Measurements from ENCODE around the genes TMC5, ACSM2B, LDAF1, NPIPB4, PDZD9 and SCNN1G.

DNA sequence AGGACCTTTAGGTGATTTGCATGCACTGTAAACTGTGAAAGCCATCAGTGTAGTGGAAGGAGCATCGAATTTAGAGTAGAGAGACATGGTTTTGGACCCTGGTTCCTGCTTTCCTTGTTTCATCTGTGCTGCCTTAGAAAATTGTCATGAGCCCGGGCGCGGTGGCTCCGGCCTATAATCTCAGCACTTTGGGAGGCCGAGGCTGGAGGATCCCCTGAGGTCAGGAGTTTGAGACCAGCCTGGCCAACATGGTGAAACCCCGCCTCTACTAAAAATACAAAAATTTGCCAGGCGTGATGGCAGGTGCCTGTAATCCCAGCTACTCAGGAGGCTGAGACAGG is 776 bp downstream of the COQ7 start:
- PRO-cap = no peak

DNA sequence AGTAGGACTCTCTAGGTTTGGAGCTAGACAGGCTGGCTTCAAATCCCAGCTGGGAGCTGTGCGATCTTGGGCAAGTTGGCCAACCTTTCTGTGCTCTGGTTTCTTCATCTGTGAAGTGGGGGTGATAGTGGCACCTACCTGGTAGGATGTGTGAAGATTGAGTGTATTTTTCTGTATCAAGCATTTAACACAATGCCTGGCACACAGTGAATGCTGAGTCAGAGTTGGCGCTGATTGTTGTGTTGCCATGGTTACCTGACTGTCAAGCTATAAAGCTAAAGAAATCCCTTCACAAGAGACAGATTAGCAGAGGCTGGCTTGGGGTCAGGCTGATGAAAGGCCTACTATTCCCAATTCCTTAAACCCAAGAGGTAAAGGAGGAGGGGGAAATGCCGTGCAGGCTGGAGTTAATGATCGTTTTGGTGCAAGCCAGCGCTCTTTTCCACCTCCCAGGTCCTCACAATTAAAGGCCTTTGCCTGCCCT is 5.9 kb downstream of the CLEC19A start:
- PRO-cap = no peak

DNA sequence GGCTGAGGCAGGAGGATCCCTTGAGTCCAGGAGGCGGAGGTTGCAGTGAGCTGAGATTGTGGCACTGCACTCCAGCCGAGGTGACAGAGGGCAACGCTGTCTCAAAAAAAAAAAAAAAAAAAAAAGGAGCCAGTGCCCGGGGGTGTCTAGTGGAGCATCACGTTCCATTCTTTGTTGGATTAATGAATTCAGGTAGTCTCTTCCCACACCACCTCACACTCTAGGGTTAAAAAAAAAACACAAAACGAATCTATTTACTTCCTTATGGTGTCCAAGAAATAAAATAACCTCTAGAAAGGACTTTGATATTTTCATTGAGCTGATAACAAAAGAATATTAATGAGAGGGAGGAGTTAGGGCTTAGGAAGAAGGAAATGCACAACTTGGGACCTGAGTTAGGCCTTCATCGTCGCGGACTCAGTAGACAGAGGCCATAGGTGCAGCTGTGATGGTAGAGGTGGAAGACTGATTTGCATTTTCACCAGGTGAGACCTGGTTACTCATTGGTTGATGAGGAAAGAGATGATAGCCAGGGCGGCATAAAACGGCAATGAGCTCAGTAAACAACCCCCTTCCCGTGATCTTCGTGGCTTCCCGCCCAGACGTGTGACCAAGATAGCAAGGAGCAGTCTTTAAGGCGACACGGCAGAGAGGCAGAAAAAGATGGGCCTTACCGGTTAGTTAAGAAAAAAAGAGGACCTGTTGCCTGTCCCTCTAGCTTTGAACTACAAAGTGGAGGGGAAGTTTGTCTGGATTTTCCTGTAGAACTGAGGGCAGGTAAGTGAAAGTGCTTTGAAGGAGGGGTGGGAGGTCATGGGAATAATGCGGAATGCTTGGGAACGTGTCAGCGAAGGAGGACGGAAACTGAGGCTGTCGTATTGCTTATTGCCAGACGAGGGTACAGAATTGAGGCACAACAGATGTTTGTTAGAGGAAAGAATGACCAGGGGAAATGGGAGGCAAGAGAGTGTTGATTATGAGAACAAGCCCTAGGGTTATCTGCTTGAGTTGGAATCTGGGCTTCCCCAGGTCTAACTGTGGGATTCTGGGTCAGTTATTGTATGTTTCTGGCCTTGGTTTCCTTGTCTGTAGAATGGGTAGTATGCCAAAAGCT is at the start of gene TMC5:
TMC5 (plus strand) TSS at position 568 of the 1,114 bp plus-strand sequence.
- PRO-cap = no peak

DNA sequence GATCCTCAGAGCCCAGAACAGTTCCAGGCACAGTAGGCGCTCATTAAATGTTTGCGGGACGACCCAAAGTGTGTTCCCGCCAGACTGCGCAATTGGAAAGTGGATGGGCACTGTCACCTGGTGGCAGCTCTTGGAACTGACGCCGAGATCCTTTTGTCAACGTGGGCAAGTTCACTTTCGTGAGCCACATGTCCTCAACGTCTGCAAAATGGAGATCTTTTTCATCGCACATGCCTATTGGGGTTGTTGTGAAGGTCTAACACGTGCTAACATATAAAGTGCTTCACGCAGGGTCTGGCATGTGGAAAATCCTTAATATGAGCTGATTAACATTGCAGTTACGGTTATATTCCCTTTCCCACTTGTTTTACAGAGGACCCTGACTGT is 1.7 kb upstream of the GPRC5B start:
- PRO-cap = no peak

GRCh38 chr16:20576175-20576567 is at the start of gene ACSM2B:
Gene ACSM2B (minus strand): TSS chr16:20576367.
- PRO-cap = no peak

DNA sequence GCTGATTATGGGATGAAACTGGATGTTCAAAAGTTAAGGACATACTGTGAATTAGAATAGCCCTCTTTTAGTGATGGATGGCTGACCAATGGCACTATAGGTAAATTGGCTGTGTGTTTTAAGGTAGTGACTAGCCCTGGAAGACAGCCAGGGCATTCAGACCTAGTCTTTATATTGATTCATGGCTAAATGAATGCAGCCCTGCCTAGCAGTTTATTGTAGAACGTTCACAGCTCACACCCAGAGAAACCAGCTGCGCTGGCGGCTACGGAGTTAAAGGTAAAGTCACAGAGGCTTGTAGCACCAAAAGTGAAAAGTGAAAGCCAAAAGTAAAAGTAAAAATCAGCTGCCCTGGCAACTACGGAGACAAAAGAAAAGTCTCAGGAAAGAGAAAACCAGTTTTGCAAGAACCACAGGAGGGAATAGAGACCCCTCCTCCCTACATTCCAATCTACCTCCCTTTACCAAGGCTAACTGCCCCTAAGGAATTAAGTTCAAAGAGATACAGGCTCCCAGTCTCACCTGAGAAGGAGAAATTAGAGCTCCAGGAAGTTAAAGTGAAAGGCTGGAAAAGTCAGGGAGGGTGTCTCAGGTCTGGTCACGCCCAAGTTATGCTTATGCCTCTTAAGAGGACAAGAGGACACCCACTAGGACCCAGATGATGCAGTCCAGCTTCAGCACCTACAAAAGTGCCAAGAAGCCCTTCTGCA is 21.7 kb downstream of the ACSM1 start:
- PRO-cap = no peak

DNA sequence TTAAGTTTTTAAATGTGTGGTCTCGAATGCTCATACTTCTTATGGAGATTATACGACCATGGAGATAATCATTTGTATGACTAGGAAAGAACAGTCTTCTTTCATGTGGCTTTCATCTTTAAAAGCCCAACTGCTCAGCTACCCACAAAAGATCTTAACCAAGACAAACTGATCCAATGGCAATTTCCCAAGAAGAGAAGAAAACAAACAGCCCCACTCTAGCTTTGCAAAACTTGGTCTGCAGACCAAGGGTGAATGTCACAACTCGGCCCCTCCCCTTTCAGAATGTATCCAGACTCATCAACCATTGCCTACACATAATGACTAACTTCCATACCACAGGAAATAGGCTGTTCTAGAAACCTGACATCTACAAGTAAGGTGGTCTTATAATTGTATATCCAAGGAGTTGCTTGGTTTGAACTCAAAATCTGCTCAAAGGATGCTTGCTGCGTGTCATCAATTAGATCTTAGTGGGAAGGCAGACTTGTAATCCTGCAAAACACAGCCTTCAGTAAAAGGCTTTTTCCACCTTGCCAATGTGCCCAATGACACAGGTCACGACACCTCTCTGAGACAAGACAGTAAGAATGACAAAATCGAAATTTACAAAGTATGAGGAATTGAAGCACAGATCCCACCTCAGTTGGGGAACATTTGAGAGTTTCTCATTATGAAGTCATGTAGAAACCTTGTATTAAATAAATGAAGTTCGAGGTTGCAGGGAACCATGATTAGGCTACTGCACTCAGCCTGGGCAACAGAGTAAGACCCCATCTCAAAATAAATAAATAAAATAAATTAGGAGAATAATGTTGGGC is 15.8 kb downstream of the DCUN1D3 start:
- PRO-cap = no peak

- PRO-cap = no peak
Observed at GRCh38 chr16:21033506-21034168, 117.0 kb downstream of the DNAH3 start.

- PRO-cap = bidirectional peak, plus-strand start at chr16:21158712, minus-strand start at chr16:21158562
Observed at GRCh38 chr16:21158114-21159094, at the start of gene LDAF1. Gene LDAF1 (plus strand): TSS chr16:21158674.

GRCh38 chr16:21603898-21604399 is 4.6 kb downstream of the METTL9 start:
- PRO-cap = no peak

DNA sequence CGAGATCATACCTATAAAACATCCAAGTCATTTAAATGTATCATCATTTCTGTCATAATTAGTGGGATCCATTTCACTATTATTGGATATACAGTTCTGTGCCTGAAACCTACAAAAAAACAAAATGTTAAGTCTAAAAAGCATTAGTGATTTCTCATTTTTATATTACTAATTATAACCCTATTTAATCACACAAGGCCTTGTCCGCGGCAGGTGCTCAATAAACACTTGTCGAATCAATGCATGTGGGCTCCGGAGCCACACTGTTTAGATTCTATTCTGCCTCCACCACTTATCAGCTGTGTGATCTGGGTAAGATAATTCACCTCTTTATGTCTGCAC is at the start of gene NPIPB4:
NPIPB4 (minus strand) TSS at position 109 of the 342 bp plus-strand sequence.
- PRO-cap = no peak

- PRO-cap = no peak
Observed at GRCh38 chr16:22000936-22001315, at the start of gene PDZD9. Gene PDZD9 (minus strand): TSS chr16:22001116.

DNA sequence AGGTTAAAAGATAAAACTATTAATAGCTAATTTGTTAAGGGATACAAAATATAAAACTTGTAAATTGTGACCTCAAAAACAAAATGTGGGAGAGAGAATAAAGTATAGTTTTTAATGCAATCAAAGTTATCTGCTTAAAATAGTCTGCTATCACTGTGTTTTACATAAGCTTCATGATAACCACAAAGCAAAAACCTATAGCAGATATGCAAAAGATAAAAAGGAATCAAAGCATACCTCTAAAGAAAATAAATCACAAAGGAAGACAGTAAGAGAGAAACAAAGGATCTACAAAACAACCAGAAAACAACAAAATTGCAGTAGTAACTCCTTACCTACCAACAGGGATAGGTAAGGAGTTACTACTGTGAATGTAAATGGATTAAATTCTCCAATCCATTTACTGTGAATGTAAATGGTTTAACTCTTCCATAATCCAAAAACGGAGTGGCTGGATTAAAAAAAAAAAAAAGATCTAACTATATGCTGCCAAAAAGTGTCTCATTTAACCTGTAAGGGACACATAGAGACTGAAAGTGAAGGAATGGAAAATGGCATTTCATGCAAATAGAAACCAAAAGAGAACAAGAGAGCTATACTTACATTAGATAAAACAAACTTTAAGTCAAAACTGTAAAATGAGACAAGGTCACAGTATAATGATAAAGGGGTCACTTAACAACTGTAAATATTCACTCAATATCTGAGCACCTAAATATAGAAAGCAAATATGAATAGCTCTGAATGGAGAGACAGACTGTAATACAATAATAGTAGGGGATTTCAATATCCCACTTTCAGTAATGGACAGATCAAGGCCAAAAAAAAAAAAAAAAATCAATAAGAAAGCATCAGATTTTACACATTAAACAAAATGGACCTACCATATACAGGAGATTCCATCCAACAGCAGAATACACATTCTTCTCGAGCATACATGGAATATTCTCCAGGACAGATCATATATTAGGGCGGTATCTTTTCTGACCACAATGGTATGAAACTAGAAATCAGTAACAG is 36.6 kb downstream of the CDR2 start:
- PRO-cap = no peak

GRCh38 chr16:22370032-22370678 is 4.3 kb downstream of the CDR2 start:
- PRO-cap = no peak

DNA sequence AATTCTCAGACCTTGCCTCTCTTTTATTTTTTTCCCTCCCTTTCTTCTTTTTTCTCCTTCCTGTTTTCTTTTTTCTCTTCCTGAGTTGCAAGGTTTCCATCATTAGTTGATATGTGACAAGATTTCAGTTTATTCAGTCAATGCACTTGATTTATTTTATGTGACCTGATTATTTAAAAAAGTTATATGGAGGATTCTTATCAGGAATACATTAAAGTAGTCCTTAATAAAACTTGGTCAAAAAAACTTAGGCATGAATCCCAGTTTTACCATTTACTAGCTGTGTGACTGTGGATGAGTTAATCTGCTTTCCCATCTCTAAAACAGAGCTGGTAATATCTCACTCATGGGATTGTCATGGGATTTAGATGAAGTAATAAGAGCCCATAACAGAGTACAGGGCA is 31.6 kb upstream of the CDR2 start:
- PRO-cap = no peak

DNA sequence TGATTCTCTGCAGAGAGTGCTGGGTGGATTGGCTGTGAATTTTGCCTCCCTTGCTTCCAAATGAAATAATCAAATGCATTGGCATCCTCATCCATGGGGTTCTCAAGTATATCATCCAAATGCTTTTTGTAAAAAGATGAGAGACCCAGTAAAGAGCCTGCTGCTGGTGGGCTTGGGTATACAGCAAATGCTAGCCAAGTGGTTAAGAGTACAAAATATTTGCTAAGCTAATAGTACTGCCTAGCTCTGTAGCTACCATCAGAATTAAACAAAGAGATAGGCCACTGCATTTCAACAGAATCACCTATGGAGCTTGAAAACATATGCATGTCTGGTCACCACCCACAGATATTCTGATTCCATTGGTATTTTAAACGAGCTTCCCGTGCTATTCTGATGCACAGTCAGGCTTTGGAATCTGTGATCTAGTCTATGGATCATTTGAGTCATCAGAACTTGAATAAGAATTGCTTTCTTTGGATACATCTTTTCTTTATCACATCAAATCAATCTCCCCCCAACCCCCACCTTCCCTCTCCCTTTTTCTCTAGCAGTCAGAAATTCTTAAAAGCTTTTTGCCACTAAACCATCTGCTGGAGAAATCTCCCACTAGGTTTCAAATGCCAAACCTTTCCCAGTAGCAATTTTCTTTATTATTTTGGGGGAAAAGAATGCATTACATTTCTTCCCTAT is 124.6 kb downstream of the NPIPB5 start:
- PRO-cap = no peak

DNA sequence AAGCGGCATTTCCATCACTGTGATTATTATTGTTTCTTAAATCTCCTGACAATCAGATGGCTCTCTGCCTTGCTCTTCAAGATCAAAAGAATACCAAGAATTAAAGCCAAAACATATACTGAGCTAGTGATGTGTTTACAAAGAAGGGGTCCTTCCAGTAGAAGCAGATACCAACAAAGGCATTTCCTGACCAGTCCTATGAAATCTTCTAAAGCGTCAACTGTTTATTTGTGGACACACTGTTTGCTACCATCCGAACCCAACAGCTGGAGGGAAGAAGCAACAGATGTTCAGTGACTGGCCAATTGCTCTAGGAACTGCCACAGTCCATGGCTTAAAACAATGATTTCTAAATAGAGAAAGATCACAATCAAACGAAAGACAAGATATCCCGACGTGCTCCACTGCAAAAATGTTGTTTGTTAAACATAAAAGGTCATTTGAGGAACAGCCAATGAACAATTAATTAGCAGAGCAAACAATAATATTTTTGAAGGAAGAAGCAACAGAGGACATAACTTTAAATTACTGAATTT is 17.4 kb downstream of the USP31 start:
- PRO-cap = no peak

GRCh38 chr16:23182518-23183000 is at the start of gene SCNN1G:
Gene SCNN1G (plus strand): TSS chr16:23182745.
- PRO-cap = no peak

GRCh38 chr16:23183001-23183538 is 525 bp downstream of the SCNN1G start:
- PRO-cap = no peak

DNA sequence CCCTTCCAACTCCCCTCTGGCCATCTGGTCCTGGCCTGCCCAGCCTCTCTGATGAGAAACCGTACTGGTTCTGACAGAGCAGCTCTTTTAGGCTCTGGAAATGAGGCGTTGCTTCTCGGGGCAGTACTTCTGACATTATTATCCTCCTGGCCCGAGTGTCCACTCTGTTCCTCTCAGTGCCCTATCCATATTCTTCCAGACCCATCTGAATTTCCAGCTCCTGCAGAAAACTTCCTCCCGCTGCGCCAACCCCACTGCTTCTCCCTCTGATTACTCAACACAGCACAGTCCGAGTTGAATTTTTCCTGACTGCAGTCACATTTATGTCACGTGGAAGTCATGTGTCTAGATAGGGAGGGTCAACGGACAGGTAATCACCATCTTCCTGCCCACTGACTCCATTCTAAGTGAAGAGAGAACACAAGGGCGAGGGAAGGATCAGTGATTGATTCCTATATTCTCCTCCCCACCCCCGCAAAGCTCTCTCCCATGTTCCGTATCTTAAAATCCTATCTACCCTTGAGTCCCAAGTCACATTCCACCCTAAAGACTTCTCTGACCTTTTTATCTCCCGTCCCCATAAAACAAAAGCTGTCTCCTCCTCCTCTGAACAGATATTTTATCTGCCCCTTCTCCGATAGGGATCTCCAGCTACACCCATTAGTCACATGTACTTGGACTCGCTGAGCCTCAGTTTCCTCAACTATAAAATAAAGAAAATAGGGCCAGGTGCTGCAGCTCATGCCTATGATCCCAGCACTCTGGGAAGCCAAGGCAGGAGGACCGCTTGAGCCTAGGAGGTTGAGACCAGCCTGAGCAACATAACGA is 13.0 kb downstream of the GGA2 start:
- PRO-cap = unidirectional peak, minus-strand start at position 276 of the sequence